HepG2 (cell line): ENCODE measurements around a stretch of chr18.

DNA sequence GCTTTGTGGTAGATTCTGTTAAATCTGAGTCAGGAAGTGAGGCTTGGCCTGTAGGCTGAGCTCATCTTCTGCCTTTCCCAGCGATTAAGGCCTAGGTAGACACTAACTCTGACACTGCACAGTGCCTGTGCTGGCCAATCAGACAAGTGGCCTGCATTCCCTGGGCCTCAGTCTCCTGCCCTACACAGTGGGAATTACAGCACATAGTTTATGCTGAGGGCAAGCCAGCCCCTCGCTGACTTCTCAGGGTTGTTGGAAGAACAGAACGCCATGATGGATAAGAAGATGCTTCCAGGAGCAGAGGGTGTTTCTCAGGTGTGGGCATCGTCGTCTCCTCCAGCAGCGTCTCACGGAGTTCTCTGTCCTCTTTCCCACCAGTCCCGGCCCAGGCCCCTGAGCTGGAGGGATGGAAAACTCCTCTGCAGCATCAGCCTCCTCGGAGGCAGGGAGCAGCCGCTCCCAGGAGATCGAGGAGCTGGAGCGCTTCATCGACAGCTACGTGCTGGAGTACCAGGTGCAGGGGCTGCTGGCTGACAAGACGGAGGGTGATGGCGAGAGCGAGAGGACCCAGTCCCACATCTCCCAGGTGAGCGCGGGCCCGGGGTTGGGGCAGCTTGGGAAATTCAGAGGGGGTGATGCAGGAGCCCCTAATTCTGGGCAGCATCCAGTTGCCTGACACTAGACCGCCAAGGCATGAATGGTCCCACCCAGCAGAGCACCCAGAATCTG lies 80.5 kb downstream of the CTIF start:
- RRBS, 2 experiments: no CpG with 5 or more reads among the region's 21 CpGs
CAGE:
- cytosol, long polyA minus RNA: start-site peak on the plus strand centred at position 432 of the sequence, 53 bp wide, 8 reads
- cytosol, long polyA plus RNA: no peak
- long polyA plus RNA: no peak
- nucleus, long polyA minus RNA: no peak
- nucleus, long polyA plus RNA: no peak

GRCh38 chr18:48715698-48716675 lies 177.2 kb downstream of the CTIF start:
- RRBS, 2 experiments: no CpG with 5 or more reads among the region's 14 CpGs
CAGE:
- cytosol, long polyA minus RNA: no peak
- cytosol, long polyA plus RNA: no peak
- long polyA plus RNA: no peak
- nucleus, long polyA minus RNA: no peak
- nucleus, long polyA plus RNA: no peak

GRCh38 chr18:48749709-48750201 lies 201.0 kb downstream of the SMAD7 start:
- RRBS, 2 experiments: no CpG with 5 or more reads among the region's 14 CpGs
CAGE:
- cytosol, long polyA minus RNA: no peak
- cytosol, long polyA plus RNA: no peak
- long polyA plus RNA: no peak
- nucleus, long polyA minus RNA: no peak
- nucleus, long polyA plus RNA: no peak

- RRBS, 2 experiments: no CpG with 5 or more reads among the region's 4 CpGs
CAGE:
- cytosol, long polyA minus RNA: no peak
- cytosol, long polyA plus RNA: no peak
- long polyA plus RNA: no peak
- nucleus, long polyA minus RNA: no peak
- nucleus, long polyA plus RNA: no peak
Observed at GRCh38 chr18:48868402-48868761, 82.4 kb downstream of the SMAD7 start.

- RRBS, 2 experiments: 1 to 2% methylated on average over 6 to 7 of the region's 12 CpGs
CAGE:
- cytosol, long polyA minus RNA: no peak
- cytosol, long polyA plus RNA: no peak
- long polyA plus RNA: no peak
- nucleus, long polyA minus RNA: no peak
- nucleus, long polyA plus RNA: no peak
Observed at GRCh38 chr18:48896534-48897325, 54.0 kb downstream of the SMAD7 start.

DNA sequence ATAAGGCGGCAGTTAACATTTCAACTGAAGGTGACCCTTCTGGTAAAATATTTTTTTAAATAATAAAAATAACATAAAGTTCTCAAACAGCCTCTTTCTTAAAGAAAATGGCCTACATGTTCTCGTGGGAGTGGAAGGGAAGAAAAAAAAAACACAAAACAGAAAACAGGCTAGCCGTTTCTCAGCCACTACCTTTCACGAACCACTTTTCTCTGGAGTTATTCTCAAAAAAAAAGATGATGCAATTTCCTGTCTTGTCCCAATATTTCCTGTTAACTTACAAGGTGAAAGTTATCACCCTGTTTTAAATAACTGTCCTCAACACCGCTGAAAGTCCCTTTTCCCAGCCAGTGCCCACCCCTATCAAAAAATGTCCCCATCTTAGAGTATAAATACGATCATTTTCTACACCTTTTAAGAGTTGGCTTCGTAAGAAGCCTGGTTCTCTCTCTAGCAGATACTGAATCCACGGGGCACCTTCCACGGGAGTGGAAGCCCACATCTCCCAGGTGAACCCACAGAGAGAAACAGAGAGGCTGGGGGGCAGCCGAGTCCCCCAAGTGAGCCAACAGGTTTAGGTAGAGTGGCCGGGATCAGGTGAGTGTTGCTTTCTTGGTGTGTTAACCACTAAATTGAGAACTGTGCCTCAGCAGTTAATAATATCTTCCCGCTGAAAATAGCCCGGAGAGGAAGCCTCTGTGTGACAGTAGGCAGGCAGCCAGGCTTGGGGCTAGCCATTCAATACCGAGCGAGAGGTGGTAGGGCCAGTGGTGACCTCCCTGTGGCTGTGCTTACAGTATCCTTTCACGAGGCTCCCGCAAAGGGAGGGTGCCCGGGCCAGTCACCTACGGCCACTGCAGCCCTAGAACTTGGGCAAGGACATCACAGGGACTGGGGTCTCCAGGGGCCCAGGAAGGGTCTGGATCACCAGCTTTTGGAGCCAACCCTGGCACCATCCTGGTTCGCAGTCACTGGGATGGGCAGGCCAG lies 15.8 kb downstream of the SMAD7 start:
- RRBS, 2 experiments: 76% methylated on average over 3 of the region's 20 CpGs; no CpG with 5 or more reads in 1 of the 2 experiments
CAGE:
- cytosol, long polyA minus RNA: no peak
- cytosol, long polyA plus RNA: no peak
- long polyA plus RNA: no peak
- nucleus, long polyA minus RNA: no peak
- nucleus, long polyA plus RNA: no peak

DNA sequence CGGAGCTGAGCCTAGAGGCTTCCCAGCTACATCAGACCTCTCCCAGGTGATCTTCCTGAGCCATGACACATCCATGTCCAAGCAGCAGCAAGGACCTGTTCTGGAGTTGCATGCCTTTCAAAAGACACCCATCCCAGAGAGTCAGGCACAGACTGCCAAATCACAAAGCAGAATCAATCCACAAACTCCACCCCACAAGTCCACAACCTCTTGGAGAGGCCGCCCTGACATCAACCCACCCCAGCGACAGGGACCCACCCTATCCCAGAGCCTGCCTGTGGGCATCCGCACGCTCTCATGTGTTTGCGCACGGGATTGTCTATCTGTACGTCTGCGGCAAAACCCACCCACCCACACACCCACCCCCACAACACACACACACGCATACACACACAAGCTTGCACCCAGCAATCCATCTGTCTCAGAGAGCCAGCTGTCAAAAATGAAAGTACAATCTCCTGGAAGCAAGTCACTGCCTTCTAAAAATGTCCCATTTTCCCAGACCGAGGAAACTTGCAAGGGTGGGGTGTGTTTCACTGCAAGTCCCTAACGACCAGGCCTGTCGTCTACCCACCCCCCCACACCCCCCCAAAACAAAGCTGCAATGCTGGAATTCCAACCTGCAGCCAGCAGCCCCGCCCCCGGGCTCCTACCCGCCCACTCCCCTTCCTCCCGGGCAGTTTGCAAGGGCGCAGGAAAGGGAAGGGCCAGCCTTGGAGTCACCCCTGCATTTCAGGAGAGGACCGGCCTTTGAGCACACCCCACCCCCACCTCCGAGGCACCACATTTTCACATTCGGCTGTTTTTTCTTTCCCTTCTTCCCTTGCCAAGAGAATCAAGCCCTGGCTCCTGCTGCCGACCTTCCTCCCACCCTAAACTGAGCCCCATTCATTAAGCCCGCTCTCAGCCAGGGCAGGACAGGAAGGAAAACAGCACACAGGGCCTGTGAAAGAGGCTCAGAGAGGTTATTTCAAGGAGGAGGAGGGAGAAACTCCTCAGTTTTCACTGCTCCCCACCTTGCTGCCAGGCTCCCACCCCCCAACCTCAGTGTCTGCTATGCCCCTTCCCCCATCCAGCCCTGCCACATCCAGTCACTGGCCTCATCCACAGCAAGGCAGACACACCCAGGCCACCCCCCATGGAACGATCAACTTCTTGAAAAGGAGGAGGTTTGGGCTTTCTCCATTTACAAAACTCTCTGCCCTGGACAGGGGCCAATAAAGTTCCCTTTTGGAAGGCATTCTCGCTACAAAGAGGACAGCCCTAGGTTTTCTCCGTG lies 11.5 kb downstream of the SMAD7 start:
- RRBS, 2 experiments: no CpG with 5 or more reads among the region's 26 CpGs
CAGE:
- cytosol, long polyA minus RNA: no peak
- cytosol, long polyA plus RNA: no peak
- long polyA plus RNA: no peak
- nucleus, long polyA minus RNA: no peak
- nucleus, long polyA plus RNA: no peak

DNA sequence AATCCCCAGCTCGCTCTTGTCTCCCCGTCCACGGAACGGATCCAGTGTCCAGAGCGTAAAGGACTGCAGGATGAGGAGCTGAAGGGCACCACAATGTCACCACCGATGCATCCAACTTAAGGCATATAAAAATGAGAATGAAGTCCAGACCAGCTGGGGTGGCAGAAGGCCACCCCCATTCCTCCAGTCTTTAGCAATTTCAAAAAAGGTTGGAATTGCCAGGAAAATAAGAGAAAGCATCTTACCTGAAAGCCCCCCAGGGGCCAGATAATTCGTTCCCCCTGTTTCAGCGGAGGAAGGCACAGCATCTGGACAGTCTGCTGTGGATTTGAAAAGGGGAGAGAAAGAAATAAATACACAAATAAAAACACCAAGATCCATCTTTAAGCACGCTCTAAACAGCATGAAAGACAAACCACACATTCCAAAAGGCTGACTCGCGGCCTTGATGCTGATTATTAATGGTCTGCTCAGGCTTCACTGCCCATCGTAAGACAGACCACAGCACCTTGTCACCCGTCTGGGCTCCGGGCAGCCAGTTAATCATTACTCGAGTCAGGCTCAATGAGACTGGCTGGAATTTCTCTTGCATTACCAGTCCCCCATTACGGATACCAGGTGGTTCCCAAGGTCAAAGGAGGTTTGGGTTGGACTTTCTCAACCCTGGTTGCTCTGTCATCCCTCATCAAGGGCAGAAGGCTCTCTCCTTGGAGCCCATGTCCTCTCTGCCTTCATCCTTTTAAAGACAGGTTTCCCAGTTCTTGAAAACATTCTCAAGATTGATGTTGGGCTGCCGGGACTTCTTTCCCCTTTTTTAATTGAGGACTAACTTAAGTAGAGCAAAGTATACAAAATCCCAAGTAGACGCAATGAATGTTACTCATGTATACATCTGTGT lies 8.3 kb downstream of the SMAD7 start:
- RRBS, 2 experiments: no CpG with 5 or more reads among the region's 18 CpGs
CAGE:
- cytosol, long polyA minus RNA: no peak
- cytosol, long polyA plus RNA: no peak
- long polyA plus RNA: no peak
- nucleus, long polyA minus RNA: no peak
- nucleus, long polyA plus RNA: no peak

DNA sequence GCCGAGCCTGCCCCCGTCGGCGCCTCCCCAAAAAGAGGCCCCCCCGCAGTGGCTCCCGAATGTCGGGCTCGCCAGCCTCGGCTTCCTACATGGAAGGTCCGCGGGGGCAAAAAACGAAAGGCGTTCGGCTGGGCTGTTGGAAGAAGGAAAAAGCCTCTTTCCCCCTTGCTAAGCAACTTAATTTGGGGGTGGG lies 110 bp downstream of the SMAD7 start:
- RRBS, 2 experiments: no CpG with 5 or more reads among the region's 14 CpGs
CAGE:
- cytosol, long polyA minus RNA: no peak
- cytosol, long polyA plus RNA: no peak
- long polyA plus RNA: no peak
- nucleus, long polyA minus RNA: no peak
- nucleus, long polyA plus RNA: no peak

- RRBS, 2 experiments: 2% methylated on average over 6 of the region's 21 CpGs
CAGE:
- cytosol, long polyA minus RNA: no peak
- cytosol, long polyA plus RNA: no peak
- long polyA plus RNA: no peak
- nucleus, long polyA minus RNA: no peak
- nucleus, long polyA plus RNA: no peak
Observed at GRCh38 chr18:48951335-48951570, 488 bp upstream of the SMAD7 start.

DNA sequence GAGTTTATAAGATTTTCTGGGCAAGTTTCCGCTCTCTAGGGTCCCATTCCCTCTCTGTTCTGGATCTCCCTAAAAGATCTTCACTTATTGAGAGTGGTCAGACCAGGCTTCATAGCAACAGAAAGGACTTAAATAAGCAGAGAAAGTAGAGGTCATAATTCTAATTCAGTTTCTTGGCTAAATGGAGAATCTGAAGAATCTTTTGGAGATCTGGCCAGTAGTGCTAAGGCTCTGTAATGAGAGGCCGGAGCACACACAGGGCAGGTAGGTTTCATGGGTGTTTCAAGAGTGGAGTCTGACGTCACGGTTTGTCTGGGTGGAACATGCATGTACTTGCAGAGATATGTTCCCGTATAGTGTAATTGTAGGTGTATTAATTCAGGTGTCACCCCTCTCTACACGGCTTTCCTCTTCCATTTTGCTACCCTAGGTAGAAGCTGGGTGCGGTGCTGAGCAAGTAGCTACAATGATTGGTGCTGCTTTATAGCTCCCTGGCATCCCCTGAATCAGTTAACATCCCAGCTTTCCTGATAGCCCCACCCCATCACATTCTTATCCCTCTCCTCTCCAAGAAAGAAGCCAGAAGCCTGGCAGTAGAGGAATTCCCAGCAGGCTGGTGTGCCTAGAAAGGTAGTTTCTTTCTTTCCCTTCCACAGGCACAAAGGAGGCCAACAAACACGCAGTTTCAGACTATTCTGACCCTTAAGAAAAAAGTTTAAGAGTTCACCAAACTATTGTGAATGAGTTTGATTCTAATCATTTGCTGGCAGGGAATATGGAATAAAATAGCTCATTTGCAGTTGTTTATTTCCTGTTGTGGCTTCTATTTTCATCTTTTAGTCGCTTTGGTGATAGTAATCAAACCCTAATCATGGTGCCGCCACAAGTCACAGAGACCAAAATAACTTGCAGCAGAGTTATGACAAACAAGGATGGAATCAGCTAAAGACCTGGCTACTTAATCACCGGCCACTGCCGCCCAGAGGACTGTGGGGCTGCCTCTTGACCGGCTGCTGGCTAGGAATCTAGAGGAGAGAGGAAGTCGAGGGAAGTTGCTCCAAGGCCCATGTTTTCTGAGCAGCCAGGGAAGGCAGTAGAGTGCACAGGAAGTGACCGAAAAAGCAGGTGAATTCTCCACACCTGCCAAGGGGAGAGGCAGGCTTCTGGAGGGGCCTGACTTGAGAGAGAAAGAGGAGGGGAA lies 4.7 kb upstream of the SMAD7 start:
- RRBS, 2 experiments: 0% methylated on average over 1 to 2 of the region's 15 CpGs
CAGE:
- cytosol, long polyA minus RNA: no peak
- cytosol, long polyA plus RNA: no peak
- long polyA plus RNA: no peak
- nucleus, long polyA minus RNA: no peak
- nucleus, long polyA plus RNA: no peak

DNA sequence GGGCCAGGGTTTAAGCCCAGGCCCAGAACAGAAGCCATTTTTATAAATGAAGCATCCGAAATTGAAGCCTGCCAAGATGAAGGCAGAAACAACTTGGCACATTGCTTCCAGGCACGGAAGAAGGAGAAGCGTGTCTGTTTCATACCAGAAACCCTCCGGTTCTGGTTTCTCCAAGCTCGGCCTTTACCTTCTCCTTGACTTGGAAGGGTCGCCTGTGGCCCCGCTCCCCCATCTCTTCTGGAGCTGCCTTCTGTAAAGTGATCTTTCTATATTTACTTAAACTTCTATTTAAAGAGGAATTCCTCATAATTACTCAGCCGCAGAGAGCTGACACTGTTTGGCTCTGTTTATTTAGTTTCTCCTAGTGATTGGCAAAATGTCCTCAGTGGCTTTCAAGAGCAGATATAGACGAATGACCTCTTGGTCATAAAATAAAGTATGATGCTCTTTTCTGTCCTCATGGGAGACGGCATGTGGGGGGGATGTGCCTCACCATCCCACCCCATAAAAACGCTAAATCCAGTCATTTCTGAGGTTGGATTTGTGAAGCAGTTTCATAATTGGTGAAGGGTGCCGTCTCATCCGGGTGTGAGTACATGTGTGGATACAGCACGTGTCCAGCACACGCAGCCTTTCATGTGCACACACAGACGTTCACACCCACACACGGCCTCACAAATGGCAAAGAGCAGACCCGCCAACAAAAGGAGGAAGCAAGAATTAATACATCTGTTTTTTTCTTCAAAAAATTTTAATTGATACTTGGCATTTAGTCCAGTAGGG lies 43.3 kb upstream of the SMAD7 start:
- RRBS, 2 experiments: no CpG with 5 or more reads among the region's 18 CpGs
CAGE:
- cytosol, long polyA minus RNA: no peak
- cytosol, long polyA plus RNA: no peak
- long polyA plus RNA: no peak
- nucleus, long polyA minus RNA: no peak
- nucleus, long polyA plus RNA: no peak

DNA sequence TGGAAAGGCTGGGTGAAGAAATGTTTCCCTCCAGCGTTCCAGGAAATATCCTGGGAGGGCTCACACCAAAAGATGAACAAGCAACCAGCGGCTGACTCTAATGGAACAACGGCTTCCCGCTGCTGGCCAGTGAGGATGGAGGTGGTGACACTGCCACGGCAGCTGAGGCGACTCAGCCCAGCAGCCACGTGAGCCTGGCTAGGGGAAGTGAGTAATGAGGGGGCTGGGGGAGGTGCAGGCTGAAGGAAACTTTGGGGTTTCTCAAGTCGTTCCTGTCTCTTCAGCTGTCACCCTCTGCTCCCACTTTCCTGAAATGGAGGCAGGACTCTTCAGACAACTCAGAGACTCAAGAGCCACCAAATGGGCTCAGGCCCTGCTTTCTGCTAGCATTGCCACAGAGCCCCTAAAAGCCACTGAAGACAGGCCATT lies 105.1 kb upstream of the SMAD7 start:
- RRBS, 2 experiments: no CpG with 5 or more reads among the region's 8 CpGs
CAGE:
- cytosol, long polyA minus RNA: no peak
- cytosol, long polyA plus RNA: no peak
- long polyA plus RNA: no peak
- nucleus, long polyA minus RNA: no peak
- nucleus, long polyA plus RNA: no peak

DNA sequence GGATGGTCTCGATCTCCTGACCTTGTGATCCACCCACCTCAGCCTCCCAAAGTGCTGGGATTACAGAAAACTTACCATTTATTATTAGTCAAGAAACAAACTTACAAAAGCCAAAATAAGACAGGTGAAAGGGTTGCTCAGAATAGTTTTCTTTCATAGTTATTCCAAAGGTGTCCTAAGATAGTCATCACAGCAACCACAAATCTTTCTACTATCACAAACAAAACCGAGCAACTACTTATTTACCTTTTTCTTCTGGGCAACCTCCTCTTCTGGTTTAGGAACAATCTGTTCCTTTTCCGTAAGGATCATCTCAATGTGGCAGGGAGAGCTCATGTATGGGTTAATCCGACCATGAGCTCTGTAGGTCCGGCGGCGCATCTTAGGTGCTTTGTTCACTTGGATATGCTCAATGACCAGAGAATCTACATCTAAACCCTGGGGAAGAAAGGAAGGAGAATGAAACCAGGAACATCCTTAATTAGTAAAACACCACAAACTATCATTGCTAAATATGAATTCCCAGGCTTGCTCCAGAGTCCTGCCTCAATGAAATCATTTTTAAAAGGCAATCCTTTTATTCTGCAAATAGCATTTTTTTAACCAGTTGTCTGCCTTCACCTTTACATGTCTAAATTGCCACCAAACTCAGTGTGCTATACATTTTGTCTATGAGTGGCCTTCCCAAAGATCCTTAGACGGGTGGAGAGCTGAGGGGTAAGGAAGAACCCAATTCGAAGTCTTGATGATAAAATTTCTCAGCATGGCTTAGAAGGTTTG lies 2.3 kb upstream of the C18orf32 start:
- RRBS, 2 experiments: no CpG with 5 or more reads among the region's 9 CpGs
CAGE:
- cytosol, long polyA minus RNA: no peak
- cytosol, long polyA plus RNA: no peak
- long polyA plus RNA: no peak
- nucleus, long polyA minus RNA: no peak
- nucleus, long polyA plus RNA: no peak

DNA sequence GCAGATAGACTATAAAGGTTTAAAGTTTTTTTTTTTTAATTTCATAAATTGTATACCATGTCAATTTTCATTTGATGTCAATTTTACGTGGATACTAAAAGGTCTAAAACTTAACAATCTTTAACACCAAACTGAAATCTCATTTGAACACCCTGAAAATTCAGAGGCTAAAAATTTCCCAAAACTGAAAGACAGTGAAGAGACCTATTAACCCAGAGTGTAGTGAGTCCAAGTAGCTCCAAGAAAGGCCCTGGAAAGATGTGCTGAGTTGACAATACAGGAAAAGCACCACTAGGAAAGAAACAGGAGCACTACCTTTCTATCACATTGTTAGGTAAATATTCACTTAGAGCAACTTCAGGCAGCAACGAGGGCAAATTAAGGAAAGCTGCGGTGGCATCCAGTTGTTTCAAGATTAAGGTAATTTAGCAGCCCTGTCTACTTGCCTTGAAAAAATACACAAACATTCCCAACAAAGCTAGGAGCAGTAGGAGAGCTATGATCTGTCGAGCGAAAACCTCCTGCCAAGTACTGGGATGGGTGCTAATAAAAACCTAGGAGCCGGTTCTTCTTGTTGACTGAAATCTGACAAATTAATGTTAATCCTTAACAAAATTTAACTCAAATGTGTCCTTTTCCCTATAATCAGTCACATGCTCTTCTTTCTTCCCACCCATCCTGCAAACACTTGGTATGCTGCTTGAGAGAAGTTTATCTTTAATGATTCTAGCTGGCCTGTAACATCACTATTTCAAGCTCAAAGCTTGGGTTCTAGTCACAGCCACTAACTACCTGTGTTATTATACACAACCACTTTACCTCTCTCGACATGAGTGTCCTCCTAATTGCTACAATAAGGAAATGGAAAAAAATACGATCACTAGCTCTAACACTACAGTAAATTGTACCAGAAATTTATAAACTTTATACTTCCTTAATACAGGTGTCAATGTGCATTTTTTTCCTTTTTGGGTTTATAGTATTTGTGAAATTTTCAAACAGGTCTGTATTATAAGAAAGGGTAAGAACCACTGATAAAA lies 2.1 kb downstream of the ACAA2 start:
- RRBS, 2 experiments: no CpG with 5 or more reads among the region's 8 CpGs
CAGE:
- cytosol, long polyA minus RNA: no peak
- cytosol, long polyA plus RNA: no peak
- long polyA plus RNA: no peak
- nucleus, long polyA minus RNA: no peak
- nucleus, long polyA plus RNA: no peak

GRCh38 chr18:49966970-49967663 lies 153.8 kb upstream of the ACAA2 start:
- RRBS, 2 experiments: no CpG with 5 or more reads among the region's 7 CpGs
CAGE:
- cytosol, long polyA minus RNA: no peak
- cytosol, long polyA plus RNA: no peak
- long polyA plus RNA: no peak
- nucleus, long polyA minus RNA: no peak
- nucleus, long polyA plus RNA: no peak

DNA sequence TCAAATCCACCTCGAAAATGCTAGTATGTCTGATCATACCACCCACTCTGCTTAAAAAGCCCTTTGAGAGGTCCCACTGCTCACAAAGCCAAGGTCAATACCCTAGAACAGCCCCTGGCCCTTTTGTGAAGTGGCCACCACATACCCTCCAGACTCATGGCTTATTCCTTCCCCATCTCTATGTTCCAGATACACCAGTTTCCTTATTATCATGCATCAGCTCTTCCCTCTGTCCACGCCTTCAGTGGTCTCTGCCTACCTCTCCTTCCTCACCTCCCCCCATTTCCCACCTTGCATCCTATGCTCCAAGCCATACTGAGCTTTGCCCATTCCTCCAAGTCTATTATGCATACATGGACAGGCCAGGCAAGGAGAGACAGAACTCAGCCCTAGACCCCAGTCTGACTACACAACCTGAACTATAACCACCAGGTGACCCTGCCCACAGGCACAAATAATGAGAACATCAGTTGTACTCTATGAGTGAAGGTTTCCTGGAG lies 172.7 kb upstream of the ACAA2 start:
- RRBS, 2 experiments: no CpG with 5 or more reads among the region's 2 CpGs
CAGE:
- cytosol, long polyA minus RNA: no peak
- cytosol, long polyA plus RNA: no peak
- long polyA plus RNA: no peak
- nucleus, long polyA minus RNA: no peak
- nucleus, long polyA plus RNA: no peak

GRCh38 chr18:50159607-50160101 lies 35.3 kb downstream of the MYO5B start:
- RRBS, 2 experiments: no CpG with 5 or more reads among the region's 12 CpGs
CAGE:
- cytosol, long polyA minus RNA: no peak
- cytosol, long polyA plus RNA: no peak
- long polyA plus RNA: no peak
- nucleus, long polyA minus RNA: no peak
- nucleus, long polyA plus RNA: no peak

DNA sequence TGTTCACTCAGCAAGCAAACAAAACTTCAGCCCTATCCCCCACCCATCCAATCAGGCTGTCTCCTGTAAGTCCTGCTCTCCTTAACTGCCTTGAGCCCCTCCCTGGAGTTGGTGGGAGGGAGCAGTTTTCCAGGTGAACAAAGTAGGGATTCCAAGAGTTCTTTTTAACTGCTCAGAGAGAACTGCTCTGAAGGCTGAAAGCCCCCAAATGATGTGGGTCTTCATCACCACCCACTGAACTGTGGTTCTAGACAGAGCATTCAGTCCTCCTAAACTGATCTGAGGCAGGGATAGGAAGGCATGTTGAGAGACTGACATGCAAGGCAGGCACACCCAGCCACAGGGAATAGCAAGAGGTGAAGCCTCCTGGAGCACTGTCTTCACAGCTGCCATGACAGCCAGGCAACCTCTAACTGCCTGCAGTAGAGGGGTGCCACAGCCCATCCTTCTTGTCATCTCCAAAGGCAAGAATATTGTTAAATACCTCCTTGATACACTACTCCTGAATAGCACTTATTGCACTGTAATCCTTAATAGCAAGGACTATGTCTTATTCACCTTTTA lies 17.4 kb downstream of the MYO5B start:
CAGE:
- cytosol, long polyA minus RNA: no peak
- cytosol, long polyA plus RNA: no peak
- long polyA plus RNA: no peak
- nucleus, long polyA minus RNA: no peak
- nucleus, long polyA plus RNA: no peak

- RRBS, 2 experiments: no CpG with 5 or more reads among the region's 6 CpGs
CAGE:
- cytosol, long polyA minus RNA: no peak
- cytosol, long polyA plus RNA: no peak
- long polyA plus RNA: no peak
- nucleus, long polyA minus RNA: no peak
- nucleus, long polyA plus RNA: no peak
Observed at GRCh38 chr18:50188693-50189124, 6.2 kb downstream of the MYO5B start.